GM12891 (cell line): ENCODE data around the gene LXN.

- RRBS: no CpG with 5 or more reads among the region's 5 CpGs
These were observed 70.6 kb downstream of the SSR3 start for GRCh38 chr3:156484206-156484906.

DNA sequence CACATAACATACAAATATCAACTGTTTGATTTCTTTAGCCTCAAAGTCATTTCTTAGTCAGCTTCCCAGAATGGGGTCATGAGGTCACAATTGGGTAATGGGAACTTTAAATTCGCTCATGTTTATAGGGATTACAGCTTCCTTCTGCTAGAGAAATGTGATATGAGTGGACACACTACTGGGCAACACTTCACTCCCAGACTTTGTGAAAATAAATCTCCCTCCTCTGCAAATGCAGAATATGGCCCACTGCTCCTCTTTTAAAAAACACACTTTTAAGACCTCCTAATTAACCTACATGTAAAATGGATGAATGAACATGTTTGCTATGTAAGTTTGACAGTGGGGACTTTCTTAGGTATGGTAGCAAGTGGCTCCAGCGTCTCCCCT, 9.0 kb upstream of the TIPARP start:
- RRBS: no CpG with 5 or more reads among the region's 2 CpGs

- RRBS: no CpG with 5 or more reads among the region's 6 CpGs
These were observed 51.3 kb downstream of the TIPARP start for GRCh38 chr3:156725533-156726203.

- RRBS: no CpG with 5 or more reads among the region's 5 CpGs
These were observed 10.6 kb upstream of the LEKR1 start for GRCh38 chr3:156815478-156816048.

DNA sequence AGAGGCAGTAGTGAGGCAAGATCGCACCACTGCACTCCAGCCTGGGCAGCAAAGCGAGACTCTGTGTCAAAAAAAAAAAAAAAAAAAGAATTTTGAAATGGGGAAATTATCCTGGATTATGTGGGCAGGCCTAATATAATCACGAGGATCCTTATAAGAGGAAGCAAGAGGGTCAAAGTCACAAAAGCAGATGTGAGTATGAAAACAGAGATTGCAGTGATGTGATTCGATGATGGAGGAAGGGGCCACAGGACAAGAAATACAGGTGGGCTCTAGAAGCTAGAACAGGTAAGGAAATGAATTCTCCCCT, 159.6 kb downstream of the LEKR1 start:
- RRBS: no CpG with 5 or more reads among the region's 4 CpGs

- RRBS: no CpG with 5 or more reads among the region's 2 CpGs
These were observed 56.6 kb downstream of the CCNL1 start for GRCh38 chr3:157103237-157103786.

GRCh38 chr3:157127787-157128181, 32.2 kb downstream of the CCNL1 start:
- RRBS: no CpG with 5 or more reads among the region's 2 CpGs

DNA sequence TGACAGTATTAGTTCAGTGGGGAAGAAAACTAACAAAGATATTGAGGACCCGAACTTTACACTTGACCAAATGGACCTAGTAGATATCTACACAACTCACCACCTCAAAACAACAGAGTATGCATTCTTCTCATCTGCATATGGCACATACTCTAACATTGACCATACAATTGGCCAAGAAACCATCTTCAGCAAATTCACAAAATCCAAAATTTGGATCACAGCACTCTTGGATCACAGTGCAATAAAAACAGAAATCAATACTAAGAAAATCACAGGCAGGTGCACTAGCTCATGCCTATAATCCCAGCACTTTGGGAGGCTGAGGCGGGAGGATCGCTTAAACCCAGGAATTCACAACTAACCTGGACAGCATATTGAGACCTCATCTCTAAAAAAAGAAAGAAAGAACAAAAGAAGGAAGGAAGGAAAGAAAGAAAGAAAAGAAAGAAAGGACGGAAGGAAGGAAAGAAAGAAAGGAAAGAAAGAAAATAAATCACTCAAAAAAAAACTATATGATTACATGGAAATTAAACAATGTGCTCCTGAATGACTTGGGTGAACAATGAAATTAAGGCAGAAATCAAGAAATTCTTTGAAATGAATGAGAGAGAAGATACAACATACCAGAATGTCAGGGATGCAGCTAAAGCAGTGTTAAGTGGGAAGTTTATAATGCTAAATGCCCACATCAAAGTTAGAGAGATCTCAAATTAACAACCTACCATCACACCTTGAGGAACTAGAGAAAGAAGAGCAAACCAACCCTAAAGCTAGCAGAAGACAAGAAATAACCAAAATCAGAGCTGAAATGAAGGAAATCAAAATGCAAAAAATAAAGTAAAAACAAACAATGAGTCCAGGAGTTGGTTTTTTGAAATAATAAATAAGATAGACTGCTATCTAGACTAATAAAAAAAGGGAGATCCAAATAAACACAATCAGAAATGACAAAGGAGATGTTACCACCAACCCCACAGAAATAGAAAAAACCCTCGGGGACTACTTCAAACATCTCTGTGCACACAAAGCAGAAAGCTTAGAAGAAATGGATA, 29.4 kb upstream of the CCNL1 start:
- RRBS: no CpG with 5 or more reads among the region's 5 CpGs

DNA sequence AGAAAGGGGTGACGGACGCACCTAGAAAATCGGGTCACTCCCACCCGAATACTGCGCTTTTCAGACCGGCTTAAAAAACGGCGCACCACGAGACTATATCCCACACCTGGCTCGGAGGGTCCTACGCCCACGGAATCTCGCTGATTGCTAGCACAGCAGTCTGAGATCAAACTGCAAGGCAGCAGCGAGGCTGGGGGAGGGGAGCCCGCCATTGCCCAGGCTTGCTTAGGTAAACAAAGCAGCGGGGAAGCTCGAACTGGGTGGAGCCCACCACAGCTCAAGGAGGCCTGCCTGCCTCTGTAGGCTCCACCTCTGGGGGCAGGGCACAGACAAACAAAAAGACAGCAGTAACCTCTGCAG, 9.6 kb upstream of the GFM1 start:
- RRBS: no CpG with 5 or more reads among the region's 17 CpGs

GRCh38 chr3:158672209-158673339, at the start of gene LXN:
Gene LXN, minus strand, starts transcription at chr3:158672648.
- RRBS: 4% methylated on average over 10 of the region's 31 CpGs

- RRBS: no CpG with 5 or more reads among the region's 14 CpGs
These were observed 670 bp upstream of the RARRES1 start for GRCh38 chr3:158732920-158733334.

GRCh38 chr3:158810806-158811501, 9.1 kb downstream of the MFSD1 start:
- RRBS: no CpG with 5 or more reads among the region's 6 CpGs

DNA sequence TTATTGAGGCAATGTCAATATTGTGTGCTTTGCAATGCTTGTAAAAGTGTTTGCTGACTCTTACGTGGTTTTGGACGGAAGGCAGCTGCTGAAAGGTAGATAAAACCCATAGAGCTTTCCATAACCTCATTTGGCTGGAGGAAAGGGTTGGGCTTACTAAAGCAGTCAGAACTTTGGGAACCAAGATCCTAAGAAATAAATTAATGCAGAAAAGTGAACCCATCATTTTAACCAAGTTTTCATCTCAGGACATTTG, 354.7 kb downstream of the IQCJ-SCHIP1 start:
- RRBS: no CpG with 5 or more reads among the region's 2 CpGs

- RRBS: no CpG with 5 or more reads among the region's 7 CpGs
These were observed 449.6 kb upstream of the C3orf80 start for GRCh38 chr3:159775211-159776501.

DNA sequence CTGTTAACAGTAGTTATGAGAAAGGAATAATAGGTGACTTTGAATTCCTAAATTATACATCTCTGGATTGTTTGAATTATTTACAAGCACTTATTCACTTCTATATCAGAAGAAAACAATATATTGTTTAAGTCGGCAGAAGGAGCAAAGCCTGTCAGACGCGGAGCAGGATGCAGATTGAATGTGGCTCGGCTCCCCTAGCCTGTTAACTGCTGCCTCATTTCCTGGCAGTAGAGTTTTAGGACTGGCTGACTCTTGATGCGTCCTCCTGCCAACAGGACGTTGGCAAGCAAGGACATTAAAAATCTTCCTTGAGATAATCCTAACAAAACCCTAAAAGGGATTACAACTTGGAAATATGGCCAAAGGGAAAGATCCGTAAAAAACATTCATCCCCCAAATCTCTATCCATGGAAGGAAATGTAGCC, 44.8 kb upstream of the C3orf80 start:
- RRBS: no CpG with 5 or more reads among the region's 7 CpGs

GRCh38 chr3:160402511-160403413, 3.3 kb downstream of the SMC4 start:
- RRBS: no CpG with 5 or more reads among the region's 8 CpGs

DNA sequence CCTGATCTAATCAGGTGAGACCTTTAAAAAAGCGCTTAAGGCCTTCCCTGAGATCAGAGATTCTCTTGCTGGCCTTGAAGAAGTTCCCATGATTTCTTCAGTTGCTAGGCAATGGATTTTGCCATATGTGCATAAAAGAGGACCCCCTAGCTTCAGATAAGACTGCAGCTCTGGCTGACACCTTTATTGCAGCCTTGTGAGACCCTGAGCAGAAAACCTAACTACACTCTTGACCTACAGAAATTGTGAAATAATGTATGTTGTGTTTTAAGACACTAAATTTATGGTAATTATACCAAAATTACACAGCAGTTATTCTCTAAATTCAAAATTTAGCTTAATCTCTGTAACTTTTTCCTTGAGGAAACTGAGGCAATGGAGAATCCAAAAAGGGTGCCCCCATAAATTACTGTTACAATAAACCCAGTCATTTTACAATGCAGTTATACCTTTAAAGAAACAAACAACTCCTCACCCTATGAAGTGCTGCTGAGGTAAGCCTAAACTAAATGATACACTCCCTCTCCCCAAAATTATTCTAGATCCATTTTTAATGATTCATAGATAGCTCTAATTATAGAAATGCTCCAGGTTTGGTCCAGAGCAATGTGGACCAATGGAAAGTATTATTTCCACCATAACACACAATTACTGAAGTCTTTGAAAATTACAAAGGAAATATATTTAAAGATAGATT, 49.1 kb upstream of the TRIM59 start:
- RRBS: no CpG with 5 or more reads among the region's 1 CpG

DNA sequence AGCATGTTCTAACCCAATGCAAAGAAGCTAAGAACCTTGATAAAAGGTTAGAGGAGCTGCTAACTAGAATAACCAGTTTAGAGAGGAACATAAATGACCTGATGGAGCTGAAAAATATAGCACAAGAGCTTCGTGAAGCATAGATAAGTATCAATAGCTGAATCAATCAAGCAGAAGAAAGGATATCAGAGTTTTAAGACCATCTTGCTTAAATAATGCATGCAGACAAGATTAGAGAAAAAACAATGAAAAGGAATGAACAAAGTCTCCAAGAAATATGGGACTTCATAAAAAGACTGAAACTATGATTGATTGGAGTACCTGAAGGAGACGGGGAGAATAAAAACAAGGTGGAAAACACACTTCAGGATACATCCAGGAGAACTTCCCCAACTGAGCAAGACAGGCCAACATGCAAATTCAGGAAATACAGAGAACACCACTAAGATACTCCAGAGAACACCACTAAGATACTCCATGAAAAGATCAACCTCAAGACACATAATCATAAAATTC, 130.9 kb downstream of the PPM1L start:
- RRBS: no CpG with 5 or more reads among the region's 2 CpGs

DNA sequence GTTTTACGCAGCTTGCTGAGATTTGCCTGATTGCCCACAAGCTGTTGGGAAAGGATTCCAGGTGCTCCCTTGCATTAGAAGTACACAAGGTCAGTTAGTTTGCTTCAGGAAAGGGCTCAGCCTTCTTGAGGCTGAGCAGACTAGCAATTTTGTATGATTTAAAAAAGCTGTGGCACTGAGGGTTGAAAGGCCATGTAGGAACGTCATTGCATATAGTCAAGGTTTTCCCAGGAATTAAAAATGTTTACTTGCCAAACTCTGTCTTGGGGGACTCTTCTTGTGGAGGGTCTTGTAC, 156.6 kb downstream of the B3GALNT1 start:
- RRBS: no CpG with 5 or more reads among the region's 2 CpGs